Spleen (tissue), 7 donors: Measurements from ENCODE around the gene AKAP11.

DNA sequence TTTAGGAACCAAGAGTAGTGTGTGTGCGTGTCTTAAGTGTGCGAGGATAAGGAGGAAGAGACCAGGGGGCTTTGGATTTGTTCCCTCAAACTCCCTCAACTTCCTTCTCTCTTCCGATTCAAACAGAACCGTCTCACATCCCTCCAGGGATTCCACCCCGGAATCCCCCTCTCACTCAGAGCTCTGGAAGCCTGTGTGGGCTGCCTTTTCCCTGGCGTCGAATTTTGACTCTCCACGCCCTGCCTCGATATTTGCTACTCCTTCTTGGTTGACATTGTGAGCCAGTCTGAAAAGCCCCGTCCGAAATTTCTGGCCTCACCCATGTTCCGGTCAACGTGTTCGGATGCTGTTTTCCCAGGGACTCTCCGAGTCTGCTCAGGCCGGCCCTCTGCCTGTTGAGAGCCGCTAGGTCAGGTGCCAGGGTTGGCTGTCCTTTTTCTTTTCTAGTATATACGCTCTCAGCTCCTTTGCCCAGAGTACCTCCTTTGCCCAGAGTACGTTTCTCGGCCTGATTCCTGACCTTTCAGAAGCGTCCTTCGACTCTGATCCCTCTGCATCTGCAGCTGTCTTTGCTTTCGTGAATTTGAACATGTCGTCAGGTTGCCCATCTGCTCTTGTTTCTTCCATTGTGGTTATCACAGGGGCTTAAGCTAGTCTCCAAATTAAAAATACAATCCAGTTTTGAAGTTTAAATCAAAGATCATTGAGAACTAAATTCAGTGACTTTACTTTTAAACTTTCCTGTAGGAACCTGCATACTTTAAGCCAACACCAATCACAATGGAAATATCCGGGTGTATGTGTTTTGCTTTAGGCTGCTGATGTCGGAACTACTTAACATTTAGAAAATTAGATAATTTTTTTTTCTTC, 6.7 kb upstream of the DGKH start:
- PRO-cap, 4 experiments = peak in 1 of 4 experiments; most common minus-strand start position 364 of the sequence (in 1)
- RAMPAGE, long total RNA, 4 experiments = no peak in any of the 4 experiments

- PRO-cap, 4 experiments = peak in 4 of 4 experiments; most common plus-strand start chr13:42047725 (in 4); most common minus-strand start chr13:42047888 (in 1)
- RAMPAGE, long total RNA, 4 experiments = no peak in any of the 4 experiments
Observed at GRCh38 chr13:42047276-42048283, 868 bp upstream of the DGKH start.

DNA sequence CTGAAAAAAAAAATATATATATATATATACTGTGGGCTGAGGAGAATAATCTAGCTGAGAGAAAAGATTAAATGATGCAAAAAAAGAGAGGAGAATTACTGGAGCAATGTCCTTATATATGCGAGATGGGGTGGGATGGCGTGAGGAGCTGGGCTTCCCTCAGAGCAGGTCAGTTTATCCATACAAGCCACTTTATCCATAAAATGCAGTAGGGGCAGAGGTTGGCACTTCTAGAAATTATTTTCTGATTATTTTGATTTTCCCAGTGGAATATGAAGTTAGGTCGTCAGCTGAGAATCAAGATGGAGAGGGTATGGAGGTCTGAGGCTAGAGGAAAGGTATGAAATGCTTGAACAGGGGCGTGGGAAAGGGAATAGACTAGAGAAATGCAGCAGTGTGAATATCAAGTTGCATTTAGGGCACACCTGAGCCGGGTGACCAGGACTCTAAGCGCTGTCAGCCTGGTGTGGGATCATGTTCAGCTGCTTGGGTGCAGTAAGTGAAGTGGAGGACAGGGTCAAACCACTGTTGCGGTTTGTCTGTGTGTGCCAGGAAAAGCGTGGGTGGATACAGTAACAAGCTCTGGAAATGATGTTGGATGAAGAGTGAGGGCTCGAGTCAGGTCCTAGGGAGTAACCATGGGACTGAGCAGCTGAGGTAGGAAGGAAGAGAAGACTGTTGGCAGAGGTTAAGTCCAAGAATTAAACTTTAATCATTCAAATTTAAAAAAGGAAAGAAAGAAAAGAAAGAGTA, 15.7 kb downstream of the DGKH start:
- PRO-cap, 4 experiments = no peak in any of the 4 experiments
- RAMPAGE, long total RNA, 4 experiments = no peak in any of the 4 experiments

GRCh38 chr13:42271730-42272574, at the start of gene AKAP11:
Gene AKAP11, plus strand, starts transcription at chr13:42272152.
- PRO-cap, 4 experiments = peak in 4 of 4 experiments; most common plus-strand start chr13:42272046 (in 3); most common minus-strand start chr13:42271787 (in 4)
- RAMPAGE, long total RNA, 4 experiments = start-site peak on the plus strand in 3 of 4 experiments, at chr13:42272114-42272190 at its widest, 23 to 44 reads per replicate

GRCh38 chr13:42790802-42791240, 9.4 kb downstream of the FAM216B start:
- PRO-cap, 4 experiments = peak in 1 of 4 experiments; most common plus-strand start chr13:42790961 (in 1)
- RAMPAGE, long total RNA, 4 experiments = no peak in any of the 4 experiments

DNA sequence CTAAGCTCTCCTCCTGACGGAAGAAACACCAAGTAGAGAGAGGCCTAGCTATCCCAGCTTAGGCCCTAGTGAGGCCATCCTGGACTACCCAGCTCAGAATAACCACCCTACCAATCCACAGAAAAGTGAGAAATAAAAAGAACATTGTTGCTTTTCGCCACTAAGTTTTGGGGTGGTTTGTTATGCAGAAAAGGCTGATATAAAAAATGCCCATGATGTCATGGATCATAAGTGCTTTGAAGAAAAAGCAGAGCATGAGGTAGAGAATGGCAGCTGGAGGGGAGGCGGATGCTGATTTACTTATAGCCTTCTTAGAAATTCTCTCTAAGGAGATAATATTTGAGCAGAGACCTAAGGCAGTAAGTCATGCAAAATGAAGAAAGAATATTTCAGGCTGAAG, 73.5 kb downstream of the DNAJC15 start:
- PRO-cap, 4 experiments = no peak in any of the 4 experiments
- RAMPAGE, long total RNA, 4 experiments = no peak in any of the 4 experiments

GRCh38 chr13:43298324-43298781, 275.0 kb downstream of the DNAJC15 start:
- PRO-cap, 4 experiments = no peak in any of the 4 experiments
- RAMPAGE, long total RNA, 4 experiments = no peak in any of the 4 experiments

DNA sequence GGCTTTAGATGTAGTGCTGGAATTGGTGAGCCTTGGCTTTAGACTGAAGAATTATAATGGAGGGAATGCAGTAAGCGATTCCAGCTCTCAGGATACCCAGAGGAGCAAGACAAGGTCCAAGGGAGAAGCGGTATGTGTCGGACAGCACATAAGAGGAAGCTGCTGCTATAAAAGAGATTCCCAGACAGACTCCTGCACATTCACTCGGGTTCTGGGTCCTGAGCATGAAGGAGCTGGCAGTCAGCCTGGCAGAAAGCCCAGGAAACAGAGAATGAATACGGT, 308.2 kb downstream of the DNAJC15 start:
- PRO-cap, 4 experiments = no peak in any of the 4 experiments
- RAMPAGE, long total RNA, 4 experiments = no peak in any of the 4 experiments

GRCh38 chr13:43686444-43687150, 100.2 kb downstream of the ENOX1 start:
- PRO-cap, 4 experiments = no peak in any of the 4 experiments
- RAMPAGE, long total RNA, 4 experiments = no peak in any of the 4 experiments

DNA sequence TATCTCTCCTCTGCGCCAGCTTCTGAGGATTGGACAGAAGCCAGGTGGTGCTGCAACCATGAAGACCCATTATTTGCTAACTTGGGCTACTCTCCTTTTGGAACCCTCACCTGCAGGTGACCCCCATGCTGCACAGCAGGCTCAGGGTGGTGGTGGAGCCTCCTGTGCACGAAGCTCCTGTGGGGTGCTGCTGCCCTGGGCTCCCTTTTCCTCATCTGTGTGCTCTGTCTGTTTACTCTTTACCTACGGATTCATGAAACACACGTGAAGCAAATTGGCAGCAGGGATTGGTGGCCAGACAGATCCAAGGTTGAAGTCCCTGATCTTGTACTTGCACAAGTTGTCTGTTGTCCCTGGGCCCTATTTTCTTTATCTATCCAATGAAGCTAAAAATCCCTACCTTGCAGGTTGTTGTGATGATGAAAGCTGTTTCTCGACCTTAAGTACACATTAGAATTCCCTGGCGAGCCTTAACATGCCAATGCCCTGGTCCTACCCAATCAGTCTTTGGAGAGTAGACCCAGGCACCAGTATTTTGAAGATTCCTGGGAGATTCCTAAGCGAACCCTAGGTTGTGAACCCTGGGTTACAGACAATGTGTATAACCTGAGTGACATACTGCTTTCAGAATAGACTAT, 53.4 kb downstream of the SMIM2 start:
- PRO-cap, 4 experiments = no peak in any of the 4 experiments
- RAMPAGE, long total RNA, 4 experiments = no peak in any of the 4 experiments

GRCh38 chr13:44112552-44113157, 48.4 kb downstream of the SMIM2 start:
- PRO-cap, 4 experiments = peak in 1 of 4 experiments; most common plus-strand start chr13:44112911 (in 1)
- RAMPAGE, long total RNA, 4 experiments = no peak in any of the 4 experiments

DNA sequence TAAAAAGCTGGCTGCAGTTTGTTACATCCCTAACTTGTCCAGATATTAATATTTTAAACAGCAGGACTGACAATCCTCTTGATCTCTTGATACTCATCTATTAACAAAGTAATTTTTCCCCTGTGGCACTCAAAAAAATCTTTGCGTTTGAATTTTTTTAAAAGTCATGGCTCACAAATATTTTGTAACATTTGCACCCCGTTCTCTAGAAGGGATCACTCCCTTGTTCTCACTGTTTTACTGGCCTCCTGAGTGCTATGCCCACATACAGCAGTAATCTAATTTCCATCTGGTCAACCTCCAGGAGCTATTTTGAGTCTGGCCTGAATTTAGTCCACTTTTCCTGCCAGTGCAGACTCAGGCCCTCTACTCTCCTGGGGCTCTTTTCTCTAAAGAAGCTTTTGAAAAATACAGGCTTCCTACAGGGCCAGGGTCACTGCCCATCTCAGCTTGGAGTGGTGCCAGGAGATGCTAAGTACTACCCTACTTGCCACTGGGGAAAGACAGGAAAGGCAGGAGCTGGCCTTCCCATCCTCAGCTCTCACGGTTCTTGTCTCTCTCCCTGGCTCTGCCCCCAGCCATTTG, 101.8 kb upstream of the SERP2 start:
- PRO-cap, 4 experiments = no peak in any of the 4 experiments
- RAMPAGE, long total RNA, 4 experiments = no peak in any of the 4 experiments

DNA sequence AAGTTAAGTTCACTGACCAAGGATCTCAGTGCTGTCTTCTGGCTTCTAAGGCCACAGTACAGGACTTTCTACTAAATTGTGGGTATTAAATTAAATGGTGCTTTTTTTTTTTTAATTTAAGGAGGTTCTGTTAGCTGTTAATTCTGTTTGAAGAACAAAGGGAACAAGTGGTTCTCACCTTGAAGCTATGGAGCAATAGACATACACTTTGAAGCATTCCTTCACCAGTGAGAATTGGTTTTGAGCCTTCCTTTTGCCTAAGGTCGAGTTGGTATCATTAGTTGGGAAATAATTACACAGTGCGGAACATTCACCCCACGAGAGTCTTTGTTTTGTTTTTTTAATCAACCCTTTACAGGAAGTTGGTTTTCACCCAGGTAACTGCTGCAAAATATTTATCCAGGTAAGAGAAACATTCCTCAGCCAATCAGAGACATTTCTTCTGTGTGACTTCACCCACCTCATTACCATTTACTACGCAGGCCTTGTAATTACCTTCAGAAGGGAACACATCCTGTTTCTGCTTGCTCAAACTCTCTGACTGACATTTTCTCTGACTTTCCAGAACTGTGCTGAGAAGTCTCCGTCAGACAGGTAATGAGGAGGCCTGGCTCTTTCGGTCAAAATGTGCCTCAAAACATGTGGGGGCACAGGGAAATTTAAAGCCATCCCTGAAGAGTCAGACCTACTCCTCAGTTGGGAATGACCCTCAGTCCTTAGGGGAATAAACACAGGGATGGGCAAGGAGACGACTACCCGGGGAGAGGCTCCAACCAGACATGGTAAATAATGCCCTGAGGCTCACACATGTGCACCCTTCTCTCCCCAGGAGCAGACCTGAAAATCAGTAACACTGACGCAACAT, 22.8 kb upstream of the SERP2 start:
- PRO-cap, 4 experiments = no peak in any of the 4 experiments
- RAMPAGE, long total RNA, 4 experiments = no peak in any of the 4 experiments

GRCh38 chr13:44382632-44383097, 9.0 kb downstream of the SERP2 start:
- PRO-cap, 4 experiments = no peak in any of the 4 experiments
- RAMPAGE, long total RNA, 4 experiments = no peak in any of the 4 experiments

- PRO-cap, 4 experiments = peak in 1 of 4 experiments; most common plus-strand start chr13:44415053 (in 1); most common minus-strand start chr13:44414893 (in 1)
- RAMPAGE, long total RNA, 4 experiments = no peak in any of the 4 experiments
Observed at GRCh38 chr13:44414603-44415324, 41.1 kb downstream of the SERP2 start.

GRCh38 chr13:44576879-44577209, 714 bp upstream of the TSC22D1 start:
- PRO-cap, 4 experiments = peak in 3 of 4 experiments; most common plus-strand start chr13:44577025 (in 2); most common minus-strand start chr13:44576939 (in 3)
- RAMPAGE, long total RNA, 4 experiments = start-site peak on the plus strand in 1 of 4 experiments, at chr13:44577049-44577055 at its widest, 6 reads per replicate

- PRO-cap, 4 experiments = no peak in any of the 4 experiments
- RAMPAGE, long total RNA, 4 experiments = no peak in any of the 4 experiments
Observed at GRCh38 chr13:44578011-44578538, 1.9 kb upstream of the TSC22D1 start.

- PRO-cap, 4 experiments = no peak in any of the 4 experiments
- RAMPAGE, long total RNA, 4 experiments = no peak in any of the 4 experiments
Observed at GRCh38 chr13:44745262-44745730, 169.2 kb upstream of the TSC22D1 start.

GRCh38 chr13:44932619-44933361, 56.5 kb downstream of the NUFIP1 start:
- PRO-cap, 4 experiments = no peak in any of the 4 experiments
- RAMPAGE, long total RNA, 4 experiments = no peak in any of the 4 experiments

DNA sequence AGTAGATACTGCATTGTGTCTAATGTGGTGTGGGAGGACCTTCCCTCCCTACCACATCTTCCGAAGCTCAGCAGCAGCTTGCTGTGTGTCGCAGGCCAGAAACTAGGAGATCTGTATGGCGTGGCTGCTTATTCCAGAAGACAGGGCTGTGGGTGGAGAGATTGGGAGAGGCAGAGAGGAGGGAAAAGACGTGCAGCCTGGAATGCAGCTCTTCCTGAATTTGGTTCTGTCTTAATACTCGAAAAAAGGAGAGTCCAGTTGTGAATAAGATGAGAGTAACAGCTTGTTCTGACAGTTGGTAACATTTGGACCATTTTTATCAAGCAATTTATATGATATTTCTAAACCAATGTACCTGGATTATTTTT, 23.2 kb downstream of the GTF2F2 start:
- PRO-cap, 4 experiments = no peak in any of the 4 experiments
- RAMPAGE, long total RNA, 4 experiments = no peak in any of the 4 experiments